HL-60 (cell line): ENCODE data around the genes YIPF4, FEZ2 and VIT.

GRCh38 chr2:31496227-31497320, 82.0 kb upstream of the XDH start:
- RRBS = no CpG with 5 or more reads among the region's 31 CpGs

DNA sequence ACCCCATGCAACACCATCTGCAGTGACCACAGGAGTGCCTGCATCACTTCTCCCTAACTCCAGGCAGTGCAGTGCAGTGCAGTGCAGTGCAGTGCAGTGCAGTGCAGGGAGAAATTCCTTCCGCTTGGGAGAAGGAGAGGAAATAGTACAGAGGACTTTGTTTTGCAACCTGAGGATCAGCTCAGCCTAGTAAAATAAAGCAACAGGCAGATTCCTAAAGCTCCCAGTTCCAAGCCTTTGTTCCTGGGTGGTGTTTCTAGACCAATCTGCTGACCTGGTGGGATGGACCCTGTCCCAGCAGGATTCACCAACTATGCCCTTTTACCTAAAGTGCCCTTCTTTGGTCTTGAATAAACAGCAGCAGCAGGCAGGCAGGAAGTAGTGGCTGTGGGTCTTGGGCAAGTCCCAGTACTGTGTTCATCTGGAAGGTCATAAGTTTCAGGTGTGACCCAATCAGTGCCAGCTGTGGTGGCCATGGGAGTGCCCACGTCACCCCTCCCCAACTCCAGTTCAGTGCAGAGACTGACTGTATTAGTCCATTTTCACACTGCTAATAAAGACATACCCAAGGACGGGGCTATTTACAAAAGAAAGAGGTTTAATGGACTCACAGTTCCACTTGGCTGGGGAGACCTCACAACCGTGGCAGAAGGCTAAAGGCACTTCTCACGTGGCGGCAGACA, 148.2 kb upstream of the SRD5A2 start:
- RRBS = no CpG with 5 or more reads among the region's 6 CpGs

- RRBS = no CpG with 5 or more reads among the region's 2 CpGs
Measured at GRCh38 chr2:31930211-31930644, 80.6 kb downstream of the MEMO1 start.

DNA sequence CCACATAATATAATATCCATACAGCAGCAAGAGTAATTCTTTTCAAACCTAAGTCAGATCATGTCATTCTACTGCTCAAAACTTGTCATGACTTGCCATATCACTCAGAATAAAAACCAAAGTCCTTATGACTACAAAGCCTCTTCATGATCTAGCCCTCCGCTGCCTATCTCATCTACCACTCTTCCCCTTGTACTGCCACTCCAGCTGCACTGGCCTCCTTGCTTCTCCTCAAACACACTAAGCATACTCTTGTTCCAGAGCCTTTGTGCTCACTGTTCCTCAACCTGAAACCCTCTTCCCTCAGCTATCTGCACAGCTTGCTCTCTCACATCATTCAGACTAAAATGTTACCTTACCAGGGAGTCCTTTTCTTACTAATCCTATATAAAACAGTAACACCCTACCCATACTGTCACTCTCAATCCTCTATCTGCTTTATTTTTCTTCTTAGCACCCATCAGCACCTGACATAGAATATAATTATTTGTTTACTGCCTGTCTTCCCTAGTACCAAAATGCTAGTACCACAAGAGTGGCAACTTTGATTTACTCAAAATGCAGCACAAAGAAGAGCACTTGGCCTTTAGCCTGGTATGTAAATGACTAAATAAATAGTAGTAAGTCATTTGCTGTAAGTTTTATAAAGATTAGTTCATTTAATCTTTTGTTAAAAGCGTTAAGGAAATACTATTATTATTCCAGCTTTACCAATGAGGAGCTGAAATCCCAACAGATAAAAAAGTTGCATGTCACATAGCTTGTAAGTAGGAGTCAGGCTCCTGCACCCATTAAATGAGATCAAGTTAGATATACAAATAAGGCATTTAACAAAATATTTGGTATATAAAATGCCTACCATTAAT, 69.6 kb downstream of the MEMO1 start:
- RRBS = no CpG with 5 or more reads among the region's 2 CpGs

DNA sequence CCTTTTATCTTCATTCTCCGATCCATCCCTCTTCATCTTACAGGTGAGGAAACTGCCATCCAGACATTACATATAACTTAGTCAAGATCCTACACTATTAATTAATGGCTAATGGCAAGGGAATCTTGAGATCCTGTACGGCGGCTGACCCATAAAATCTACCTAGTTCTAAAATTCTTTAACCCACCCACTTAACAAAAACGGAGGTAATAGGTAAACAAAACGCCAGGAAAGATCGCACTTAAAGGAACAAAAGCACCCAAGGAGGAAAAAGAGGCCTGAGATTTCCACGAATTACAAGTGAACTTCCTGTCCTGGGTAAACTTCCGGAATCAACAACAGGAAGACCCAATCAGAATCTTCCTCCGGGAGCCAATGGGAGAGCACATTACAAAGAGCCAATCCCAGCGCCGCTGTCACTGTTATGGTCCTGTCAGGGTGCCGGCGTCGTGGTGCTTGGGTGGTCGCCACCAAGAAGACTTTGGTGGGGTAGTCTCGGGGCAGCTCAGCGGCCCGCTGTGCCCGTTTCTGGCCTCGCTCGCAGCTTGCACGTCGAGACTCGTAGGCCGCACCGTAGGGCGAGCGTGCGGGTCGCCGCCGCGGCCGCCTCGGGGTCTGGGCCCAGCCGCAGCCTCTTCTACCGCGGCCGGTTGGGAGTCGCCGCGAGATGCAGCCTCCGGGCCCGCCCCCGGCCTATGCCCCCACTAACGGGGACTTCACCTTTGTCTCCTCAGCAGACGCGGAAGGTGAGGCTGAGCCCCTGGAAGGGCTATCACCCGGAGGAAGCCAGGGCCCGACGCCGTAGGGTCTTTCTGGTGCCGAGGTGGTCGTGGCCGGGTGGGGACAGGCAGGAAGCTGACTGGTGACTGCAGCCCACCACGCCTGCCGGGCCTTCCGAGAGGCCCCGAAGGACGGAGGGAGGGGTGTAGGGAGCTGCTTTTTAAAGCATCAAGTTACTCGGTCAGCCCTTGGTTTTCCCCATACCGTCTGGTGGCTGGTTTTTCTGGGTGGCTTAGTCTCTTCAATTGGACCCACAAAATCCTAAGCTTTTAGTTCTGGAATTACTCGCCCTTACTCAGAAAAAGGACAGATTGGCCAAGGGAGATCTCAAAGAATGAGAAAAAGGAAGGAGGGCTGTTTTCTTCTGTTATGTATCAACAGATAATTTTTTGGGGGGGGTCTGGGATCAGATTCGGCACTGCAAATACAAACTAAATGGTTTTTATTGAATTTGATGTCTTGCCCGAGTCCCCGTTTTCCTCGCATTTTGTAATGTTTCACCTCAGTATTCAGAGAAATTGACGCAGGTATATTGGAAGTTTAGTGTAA, at the start of gene YIPF4:
YIPF4 (plus strand) TSS at position 416 of the 1,329 bp plus-strand sequence.
- RRBS = 6% methylated on average over 16 of the region's 68 CpGs

DNA sequence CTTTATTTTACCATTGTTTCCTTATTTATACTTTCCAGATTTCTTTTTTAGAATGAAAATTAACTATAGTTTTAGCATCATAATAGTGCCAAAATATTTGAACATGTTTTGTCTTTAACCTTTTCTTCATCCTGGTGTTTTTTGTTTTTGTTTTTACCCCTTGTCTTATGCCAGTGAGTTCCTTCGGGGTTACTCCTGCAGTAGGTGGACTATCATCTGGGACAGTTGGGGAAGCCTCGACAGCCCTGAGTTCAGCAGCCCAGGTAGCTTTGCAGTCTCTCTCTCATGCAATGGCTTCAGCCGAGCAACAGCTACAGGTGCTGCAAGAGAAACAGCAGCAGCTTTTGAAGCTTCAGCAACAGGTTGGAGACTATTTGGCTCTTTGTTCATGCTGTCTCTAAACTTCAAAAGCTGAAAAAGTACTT, 106.2 kb downstream of the BIRC6 start:
- RRBS = no CpG with 5 or more reads among the region's 3 CpGs

GRCh38 chr2:32464965-32465361, 108.1 kb downstream of the BIRC6 start:
- RRBS = no CpG with 5 or more reads among the region's 6 CpGs

DNA sequence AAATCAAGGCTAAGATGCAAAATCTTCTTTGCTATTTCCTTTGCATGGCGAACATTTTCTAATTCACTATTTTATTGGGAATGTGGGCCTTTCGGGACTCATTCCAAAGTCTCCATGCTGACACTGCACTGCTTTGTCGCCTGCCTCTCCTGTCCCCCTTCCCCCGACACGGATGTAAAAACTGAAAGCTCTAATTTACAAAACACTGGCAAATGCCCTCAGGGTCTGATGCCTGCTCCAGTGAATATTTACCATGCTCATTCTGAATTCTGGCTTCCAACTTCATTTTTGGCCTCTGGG, 14.8 kb upstream of the LTBP1 start:
- RRBS = no CpG with 5 or more reads among the region's 5 CpGs

- RRBS = no CpG with 5 or more reads among the region's 3 CpGs
Measured at GRCh38 chr2:33210433-33211192, 263.9 kb downstream of the LTBP1 start.

GRCh38 chr2:33242750-33243399, 233.6 kb upstream of the RASGRP3 start:
- RRBS = no CpG with 5 or more reads among the region's 1 CpG

DNA sequence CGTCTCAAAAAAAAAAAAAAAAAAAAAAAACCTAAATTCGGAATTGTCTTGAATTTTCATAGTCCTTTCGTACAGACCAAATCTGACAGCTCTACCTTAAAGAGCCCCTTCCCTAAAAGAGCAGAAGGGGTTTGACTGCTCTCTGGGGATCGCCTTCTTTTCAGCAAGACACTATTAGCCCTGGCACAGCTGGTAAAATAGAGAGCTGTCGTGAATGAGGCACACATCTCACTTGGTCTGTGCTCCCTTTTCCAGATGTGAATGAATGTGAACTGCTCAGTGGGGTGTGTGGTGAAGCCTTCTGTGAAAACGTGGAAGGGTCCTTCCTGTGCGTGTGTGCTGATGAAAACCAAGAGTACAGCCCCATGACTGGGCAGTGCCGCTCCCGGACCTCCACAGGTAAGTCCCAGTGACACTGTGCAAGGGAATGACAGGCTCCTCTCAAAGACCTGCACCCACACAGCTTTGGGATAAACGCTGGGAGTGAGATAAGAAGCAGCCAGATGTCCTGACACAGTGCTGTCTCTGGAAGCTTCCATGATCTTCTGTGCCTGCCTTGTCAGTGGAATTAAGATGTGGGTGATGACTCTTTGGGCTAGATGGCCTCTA, 129.2 kb upstream of the RASGRP3 start:
- RRBS = no CpG with 5 or more reads among the region's 10 CpGs

- RRBS = no CpG with 5 or more reads among the region's 9 CpGs
Measured at GRCh38 chr2:36356663-36356752, 930 bp downstream of the CRIM1 start.

GRCh38 chr2:36400140-36400733, 44.7 kb downstream of the CRIM1 start:
- RRBS = no CpG with 5 or more reads among the region's 1 CpG

- RRBS = no CpG with 5 or more reads among the region's 9 CpGs
Measured at GRCh38 chr2:36564921-36565712, 32.9 kb downstream of the FEZ2 start.

DNA sequence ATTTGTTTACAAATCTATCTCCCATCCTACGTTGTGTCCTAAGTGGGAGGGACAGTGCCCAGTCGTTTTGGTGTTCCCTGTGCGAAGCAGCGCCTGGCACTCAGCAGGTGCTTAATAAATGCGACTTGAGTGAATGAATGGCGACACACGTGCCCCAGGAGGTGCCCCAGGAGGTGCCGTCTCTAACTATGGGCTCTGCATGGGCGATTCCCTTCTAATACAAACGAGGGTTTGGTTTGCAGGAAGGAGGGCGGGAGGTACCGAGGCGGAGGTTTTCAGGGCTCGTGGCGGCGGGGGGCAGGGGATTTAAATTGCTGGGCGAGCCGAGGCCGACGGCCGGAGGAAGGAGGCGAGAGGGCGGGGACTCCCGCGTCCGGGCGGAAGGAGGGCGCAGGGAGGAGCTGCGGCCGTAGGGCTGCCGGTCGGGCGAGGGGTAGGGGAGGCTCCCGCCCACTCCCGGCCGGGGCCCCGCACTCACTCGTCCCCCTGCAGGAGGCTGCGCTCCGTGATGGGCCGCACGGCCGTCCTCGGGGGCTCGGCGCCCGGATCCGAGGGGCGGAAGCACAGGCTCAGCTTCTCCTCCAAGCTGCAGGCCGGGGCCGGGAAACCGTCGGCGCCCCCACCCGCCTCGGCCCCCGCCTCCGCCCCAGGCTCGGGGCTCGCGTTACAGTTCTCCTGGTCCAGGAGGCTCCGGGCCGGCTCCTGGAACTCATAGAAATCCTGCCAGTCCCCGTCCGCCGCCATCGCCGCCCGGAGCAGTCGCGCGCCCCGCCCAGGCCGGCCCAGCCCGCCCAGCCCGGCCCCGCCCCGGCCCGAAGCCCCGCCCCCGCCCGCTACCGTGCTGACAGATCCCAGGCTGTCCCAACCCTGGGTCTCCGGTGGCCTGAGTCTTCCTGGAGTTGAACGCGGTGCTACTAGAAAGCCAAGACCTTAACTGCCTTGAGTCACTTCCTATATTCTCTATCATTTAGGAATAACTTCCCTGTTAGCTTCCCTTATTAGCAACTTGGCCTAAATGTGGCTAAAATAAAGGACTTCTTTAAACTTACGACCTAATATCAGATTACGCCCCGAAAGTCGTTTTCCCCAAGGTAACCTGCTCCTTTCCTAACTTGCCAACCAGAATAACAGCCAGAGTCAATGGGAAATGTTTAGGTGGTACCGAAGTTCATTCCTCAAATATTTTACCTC, at the start of gene FEZ2:
FEZ2 (minus strand) TSS at position 770 of the 1,191 bp plus-strand sequence.
- RRBS = 4% methylated on average over 32 of the region's 91 CpGs

DNA sequence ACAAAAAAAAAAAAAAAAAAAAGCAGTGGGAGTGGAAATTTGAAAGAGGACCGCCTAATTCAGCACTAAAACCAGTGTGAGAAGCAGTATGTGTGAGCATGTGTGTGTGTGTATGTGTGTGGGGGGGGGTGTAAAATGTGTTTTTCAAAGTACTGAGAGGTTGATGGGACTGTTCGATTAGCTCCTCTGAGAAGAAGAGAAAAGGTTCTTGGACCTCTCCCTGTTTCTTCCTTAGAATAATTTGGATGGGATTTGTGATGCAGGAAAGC, at the start of gene VIT:
VIT (plus strand) TSS at position 74 of the 269 bp plus-strand sequence.
- RRBS = no CpG with 5 or more reads among the region's 2 CpGs

GRCh38 chr2:36798827-36799218, 102.3 kb downstream of the VIT start:
- RRBS = no CpG with 5 or more reads among the region's 1 CpG

DNA sequence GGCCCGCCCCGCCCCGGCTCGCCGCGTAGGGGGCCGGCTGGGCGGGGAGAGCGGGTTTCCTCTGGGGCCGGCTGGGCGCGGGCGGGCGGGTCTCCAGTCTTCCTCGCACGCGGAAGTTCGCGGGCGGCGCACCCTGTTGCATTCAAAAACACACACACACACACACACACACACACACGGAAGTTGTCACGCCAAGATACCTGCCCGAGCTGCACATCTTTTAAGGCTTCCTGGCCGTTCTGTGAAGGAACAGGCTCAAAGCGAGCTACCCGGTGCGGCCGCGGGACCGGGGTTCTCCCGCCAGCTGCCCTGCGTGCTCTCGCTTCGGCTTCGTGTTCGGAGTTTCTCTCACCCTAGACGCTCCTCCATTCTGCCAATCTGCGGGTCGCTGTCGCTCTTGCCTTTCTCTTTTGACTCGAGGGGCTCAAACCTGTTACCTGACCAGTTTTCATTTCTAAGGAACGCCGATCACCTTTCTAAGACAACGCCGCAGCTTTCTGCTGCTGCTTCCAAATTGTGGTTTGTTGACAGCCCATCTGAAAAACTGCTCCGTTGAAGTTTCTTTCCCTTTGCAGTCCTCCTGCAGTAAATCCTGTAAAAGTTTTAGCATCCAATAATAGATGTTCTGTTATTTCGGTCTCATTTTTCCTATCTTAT, 543 bp upstream of the STRN start:
- RRBS = 2% methylated on average over 3 of the region's 48 CpGs

- RRBS = 78% methylated on average over 3 of the region's 5 CpGs
Measured at GRCh38 chr2:37105397-37105842, 21.1 kb downstream of the GPATCH11 start.

DNA sequence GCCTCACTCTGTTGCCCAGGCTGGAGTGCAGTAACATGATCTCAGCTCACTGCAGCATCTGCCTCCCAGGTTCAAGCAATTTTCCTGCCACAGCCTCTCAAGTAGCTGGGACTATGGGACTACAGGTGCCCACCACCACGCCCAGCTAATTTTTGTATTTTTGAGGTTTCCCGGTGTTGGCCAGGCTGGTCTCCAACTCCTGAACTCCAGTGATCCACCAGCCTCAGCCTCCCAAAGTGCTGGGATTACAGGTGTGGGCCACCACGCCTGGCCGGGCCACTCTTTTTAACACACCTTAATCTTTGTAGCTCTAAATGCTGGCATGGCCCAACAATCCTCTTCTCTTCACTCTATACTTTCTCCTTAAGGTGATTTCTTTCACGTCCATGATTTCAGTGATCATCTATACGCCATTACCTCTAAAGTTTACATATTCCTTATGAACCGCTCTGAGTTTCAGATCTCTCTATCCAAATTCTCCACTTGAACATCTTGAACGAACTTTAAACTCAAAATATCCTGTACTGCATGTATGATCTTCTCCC, 4.4 kb downstream of the EIF2AK2 start:
- RRBS = 100% methylated on average over 1 of the region's 8 CpGs